ENCODE measurements around a stretch of chr2.

DNA sequence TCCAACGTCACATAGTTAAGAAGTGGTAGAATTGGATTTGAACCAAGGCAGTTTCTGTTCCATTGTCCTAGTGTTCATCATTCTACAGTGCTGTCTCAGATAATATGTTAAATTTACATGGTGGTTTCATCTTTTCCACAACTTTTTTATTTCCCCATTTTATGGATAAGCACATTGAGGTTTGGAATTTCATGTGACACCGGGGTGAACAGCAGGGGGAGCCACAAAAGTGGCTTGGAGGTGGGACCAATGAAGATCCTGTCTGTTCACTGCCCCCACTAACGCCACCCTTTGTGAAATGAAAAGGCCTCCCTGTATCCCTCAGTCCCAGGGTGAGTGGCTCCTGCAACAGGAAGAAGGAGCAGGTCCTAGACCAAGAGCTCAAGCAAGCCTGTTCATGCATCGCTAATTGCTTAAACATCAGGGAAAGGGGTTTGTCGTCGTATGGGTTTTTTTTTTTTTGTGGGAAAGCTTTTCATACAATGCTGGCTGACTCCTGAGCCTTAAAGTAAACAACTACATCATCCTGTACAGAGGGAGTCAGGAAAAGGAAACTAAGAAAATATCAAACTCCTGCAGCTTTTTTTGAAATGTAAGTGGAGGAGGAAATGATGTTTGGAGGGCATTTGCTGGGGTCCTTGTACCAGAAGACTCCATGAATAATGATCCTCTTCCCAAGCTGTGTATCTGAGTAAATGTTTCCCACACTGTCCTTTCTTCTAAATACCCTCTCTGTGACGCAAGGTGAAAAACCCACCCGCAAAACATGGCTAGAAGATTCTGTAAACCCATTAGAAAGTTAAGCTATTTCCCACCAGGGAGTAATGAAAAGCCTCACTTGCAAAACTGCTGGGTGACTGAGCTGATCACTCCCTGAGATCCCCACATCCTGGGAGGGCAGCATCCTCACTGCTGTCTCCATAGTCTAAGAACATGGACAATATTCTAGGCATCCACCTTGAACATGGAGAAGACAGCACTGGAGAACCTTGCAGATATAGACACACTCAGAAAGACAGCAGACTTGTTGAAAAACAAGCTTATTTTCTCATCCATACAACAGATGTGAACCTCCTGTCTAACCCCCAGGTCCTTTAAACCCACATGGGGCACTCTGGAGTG lies 267.6 kb upstream of the EPAS1 start:
- PRO-cap = no peak

GRCh38 chr2:46097583-46098288 lies 199.5 kb upstream of the EPAS1 start:
- PRO-cap = no peak

GRCh38 chr2:46182122-46182507 lies 115.1 kb upstream of the EPAS1 start:
- PRO-cap = no peak

- PRO-cap = no peak
Measured at GRCh38 chr2:46309031-46309928, 12.1 kb downstream of the EPAS1 start.

GRCh38 chr2:46313867-46314672 lies 16.9 kb downstream of the EPAS1 start:
- PRO-cap = no peak

DNA sequence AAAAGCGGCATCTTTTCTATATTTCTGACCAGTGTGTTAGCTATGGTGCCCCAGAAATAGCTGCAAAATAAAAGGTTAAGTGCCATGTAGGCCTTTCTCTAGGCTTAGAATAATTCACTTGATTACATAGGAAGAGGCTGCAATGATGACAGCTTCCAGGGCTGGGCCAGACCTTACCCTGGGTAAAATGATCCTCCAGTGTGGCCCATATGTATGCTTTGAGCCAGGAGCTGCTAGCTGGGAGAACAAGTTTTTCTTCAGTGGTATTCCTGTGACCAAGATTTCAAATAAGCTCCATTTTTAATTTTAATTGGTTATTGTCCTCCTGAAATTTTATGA lies 21.8 kb downstream of the EPAS1 start:
- PRO-cap = no peak

DNA sequence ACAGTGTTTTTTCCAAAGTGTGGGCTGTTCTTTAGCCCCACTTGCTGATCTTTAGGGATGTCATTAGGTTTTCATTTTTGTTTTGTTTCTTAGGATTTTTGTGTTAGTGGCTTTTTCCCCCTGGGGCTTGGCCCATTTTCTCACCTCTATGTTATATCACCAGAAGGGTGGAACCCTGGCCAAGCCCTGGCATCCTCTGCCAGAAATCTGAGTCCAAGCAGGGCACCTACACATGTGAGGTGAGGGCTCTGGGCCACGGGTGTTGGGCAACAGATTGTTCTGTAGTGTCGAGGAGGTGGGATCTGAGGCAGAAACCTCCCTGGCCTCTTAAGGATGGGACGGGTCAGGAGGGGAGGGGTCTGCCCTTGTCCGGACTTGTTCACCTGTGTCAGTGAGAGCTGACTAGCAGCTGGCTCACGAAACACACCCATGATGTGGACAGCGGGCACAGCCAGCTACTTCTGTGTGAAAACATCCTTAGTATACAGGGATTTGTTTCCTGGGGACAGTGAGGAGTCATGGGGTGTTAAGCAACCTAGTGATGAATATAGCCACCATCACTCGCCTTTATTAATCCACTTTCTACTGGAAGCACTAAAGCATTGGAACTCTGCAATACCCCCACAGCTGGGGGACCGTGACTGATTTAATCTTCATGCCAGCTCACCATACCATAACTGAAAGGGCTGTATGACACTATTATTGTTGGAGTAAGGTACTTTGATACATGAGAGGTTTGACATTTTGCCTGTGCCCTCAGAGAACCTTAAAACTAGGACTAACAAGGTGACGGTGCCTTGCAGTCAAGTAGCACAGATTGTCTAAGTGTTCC lies 35.6 kb downstream of the EPAS1 start:
- PRO-cap = no peak

GRCh38 chr2:46356492-46356951 lies 59.3 kb downstream of the EPAS1 start:
- PRO-cap = no peak

- PRO-cap = no peak
Measured at GRCh38 chr2:46363917-46364209, 66.7 kb downstream of the EPAS1 start.

DNA sequence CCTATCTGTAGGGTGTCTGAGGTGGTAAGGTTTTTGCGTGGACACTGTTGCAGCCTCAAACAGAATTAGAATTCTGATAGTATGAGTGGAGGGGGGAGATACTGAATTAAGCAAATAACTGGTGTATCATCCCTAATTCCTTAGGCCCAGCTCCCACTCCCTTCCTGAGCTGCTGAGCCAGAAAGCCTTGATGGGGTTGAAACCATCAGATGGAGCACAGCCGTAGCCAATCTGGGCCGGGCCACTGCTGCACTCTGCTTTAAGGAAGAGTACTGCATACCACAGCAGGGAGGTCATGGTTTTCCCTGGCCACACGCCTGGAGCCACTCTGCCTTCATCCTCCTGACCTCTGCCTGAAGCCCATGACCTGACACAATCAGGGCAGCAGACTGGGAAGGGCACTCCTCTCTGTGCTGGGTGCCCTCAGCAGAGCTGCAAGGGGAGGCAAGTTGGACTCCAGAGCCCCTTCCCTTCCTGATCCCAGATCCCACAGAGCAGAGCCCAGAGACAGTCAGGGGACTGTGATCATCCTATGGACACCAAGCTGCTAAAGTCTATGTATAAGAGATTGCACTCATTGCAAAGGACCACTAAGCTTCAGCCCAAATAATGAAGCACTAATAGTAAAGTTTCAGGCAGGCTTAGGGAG lies 54.3 kb upstream of the RHOQ start:
- PRO-cap = no peak

DNA sequence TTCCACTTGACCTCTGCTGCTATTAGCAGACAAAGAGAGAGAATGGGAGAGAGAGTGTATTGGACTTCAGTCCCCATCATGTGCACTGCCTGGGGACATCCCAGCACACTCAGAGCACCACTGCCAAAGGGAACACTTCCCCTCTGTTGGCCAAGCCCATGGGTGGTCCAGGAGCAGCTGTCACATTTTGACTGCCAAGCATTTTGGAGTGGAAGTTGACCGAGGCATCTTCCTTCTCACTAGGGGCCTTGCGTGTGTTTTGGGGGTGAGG lies 5.0 kb upstream of the ATP6V1E2 start:
- PRO-cap = no peak

GRCh38 chr2:46631868-46632715 lies 15.1 kb downstream of the CRIPT start:
- PRO-cap = no peak

- PRO-cap = no peak
Measured at GRCh38 chr2:46634847-46635304, 17.9 kb downstream of the CRIPT start.

- PRO-cap = no peak
Measured at GRCh38 chr2:46704558-46705426, 5.7 kb downstream of the SOCS5 start.

GRCh38 chr2:46706353-46707041 lies 7.4 kb downstream of the SOCS5 start:
- PRO-cap = no peak

DNA sequence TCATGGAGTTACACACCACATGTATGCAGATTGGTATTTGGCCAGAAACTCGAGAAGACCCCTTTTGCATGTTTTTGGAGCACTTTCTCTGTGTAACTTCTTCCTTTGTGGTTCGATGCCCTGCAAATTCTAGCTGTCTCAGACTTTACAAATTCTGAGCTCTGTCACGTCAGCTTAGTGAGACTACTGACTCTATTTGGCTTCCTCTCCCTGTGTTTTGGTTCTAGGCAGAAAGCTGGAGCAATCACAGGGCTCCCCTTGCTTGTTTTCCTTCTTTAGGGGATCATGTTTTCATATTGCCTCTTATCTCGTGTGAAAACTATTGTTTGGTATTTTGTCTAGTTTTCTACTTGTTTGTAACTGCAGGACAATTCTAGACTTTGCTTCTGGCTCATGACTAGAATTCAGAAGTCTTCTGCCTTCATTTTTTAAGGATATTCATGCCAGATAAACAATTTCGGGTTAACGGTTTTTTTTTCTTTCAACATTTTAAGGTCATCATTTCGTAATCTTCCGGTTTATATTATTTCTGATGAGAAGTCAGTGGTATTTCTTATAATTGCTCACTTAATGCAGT lies 18.1 kb downstream of the SOCS5 start:
- PRO-cap = no peak

DNA sequence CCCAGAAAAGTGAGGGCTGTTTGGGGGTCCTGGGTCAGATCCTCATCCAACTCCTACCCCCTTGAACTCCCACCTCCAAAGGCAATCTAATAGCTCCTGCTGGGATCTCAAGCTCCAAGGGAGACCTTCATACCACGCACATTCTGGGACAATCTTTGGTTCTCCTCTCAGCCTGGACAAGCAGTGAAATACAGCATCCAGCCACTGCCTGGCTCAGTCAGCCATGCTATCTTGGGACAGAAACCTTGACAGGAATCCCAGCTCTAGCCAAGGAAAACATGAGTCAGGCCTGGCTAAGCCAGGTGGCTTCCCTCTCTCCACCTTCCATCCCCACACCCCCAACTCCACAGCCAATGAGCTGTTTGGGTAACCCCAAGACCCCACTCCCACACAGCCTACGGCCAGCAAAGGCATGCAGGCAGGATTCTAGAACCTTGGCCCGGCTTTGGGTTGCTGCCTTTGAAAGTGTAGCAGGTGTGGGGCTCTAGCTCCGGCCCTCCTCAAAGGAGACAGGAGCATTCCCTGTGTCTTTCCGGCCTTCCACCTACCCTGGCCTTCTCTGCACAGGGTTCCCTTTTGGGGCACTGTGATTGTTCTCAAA lies 64.9 kb downstream of the MCFD2 start:
- PRO-cap = no peak

DNA sequence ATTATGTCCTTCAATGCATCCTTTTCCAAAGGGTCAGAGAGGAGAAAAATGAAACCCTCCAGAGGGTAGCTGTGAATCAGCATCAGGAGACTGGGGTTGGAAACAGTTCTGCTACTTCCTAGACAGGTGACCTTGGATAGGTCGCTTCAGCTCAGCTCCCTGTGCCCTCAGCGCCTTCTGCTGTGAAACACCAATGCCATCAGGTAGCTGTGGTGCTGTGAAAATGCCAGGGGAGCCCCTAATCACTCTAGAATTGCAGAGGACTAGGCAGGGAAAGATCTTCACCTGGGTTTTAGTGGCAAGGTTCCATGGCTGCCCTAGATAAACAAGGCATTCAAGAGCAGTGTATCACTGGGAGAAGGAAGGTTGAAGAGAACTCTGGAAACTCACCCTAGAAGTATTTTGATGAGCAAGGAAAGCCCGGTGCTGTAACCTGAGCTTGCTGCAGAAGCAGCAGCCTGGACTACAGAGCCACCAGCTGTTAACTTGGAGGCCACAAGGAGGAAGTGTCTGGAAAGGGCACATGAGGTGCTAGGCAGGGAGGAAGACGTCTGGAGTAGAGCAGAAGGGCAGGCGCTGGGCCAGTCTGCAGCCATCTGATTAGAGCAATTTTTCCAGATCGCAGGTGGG lies 75.3 kb downstream of the TTC7A start:
- PRO-cap = no peak

GRCh38 chr2:47038234-47039041 lies 97.4 kb downstream of the TTC7A start:
- PRO-cap = no peak

- PRO-cap = no peak
Measured at GRCh38 chr2:47043944-47044918, 103.2 kb downstream of the TTC7A start.